Choroid plexus epithelial cell (primary cell): ENCODE results near the gene KDM6B.

GRCh38 chr17:7512840-7513954, 32.0 kb downstream of the SLC35G6 start:
- RRBS, result 97% methylated on average over 1 of the region's 24 CpGs

GRCh38 chr17:7560766-7561711, 680 bp upstream of the SENP3 start:
- RRBS, result 2% methylated on average over 5 of the region's 47 CpGs

GRCh38 chr17:7576964-7578103, 2.1 kb upstream of the CD68 start:
- RRBS, result no CpG with 5 or more reads among the region's 17 CpGs

DNA sequence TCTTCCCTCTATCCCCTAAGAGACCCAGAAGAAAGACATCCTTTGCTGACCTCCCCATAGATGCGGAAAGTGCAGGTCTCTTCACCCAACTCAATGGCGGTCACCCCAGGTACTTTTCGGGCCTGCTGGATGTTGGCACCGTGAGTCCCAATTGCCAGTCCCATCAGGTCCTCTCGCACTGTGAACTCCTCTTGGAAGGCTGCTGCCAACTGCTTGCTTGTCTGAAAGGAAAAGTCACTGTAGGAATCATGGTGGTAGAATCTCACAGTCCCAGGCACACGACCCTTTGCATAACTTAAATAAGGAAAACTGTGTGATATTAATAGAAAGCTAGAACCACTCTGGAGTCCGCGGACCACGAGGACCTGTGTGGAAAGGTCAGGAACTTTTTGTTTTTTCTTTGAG, 5.9 kb upstream of the SOX15 start:
- RRBS, result no CpG with 5 or more reads among the region's 9 CpGs

DNA sequence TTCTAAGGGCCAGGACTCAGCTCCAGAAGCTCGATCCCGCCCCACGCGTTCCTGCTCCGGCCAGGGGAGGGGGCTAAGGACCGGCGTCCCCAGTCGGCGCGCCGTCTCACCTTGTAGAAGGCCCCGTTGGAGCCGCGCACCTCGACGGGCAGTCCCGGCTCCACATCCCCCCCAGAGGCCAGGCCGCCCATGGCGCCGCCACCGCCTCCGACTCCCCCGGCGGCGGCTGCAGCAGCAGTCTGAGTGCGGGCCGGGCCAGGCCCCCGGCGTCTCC, 418 bp downstream of the FXR2 start:
- RRBS, result 1% methylated on average over 18 of the region's 29 CpGs

DNA sequence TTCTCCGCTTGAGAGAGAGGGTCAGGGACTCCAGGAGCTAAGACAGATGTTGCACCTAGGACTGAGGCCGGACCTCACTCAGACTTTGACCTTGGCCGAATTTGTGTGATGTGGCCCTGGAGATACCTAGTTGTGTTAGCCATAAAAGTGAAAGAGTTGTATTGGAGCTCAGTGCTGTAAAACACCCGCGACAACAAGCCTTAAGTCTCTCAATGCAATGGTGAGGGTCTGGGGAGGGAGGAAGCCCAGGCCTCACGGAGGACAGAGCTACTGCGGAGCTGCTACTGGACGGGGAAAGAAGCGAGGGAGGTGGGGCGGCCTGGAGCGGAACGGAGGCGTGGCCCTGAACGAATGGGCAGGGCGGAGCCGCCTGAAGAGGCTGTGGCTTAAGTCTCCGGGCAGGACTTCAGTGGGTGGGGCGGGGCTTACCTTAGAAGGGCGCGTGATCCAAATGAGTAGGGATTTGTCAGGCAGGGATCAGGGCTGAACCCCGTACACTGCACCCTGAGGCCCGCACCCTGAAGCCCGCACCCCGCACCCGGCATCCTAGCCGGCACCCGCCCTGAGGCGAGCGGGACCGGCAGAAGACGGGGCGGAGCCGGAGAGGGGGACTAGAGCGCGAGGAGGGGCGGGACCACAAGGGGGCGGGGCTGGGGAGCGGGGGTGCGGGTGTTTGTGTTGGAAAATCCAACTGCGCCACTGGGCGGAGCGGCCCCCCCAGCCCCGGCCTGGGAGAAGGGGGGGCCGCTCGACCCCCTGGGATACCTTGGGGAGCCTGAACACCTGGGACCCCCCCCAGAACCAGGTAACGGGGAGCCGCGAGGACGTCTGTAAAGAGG, at the start of gene KDM6B:
KDM6B (plus strand) TSS at position 672 of the 839 bp plus-strand sequence.
- RRBS, result no CpG with 5 or more reads among the region's 49 CpGs

GRCh38 chr17:7843590-7843897, 9.5 kb downstream of the KDM6B start:
- RRBS, result 0% methylated on average over 11 of the region's 29 CpGs

DNA sequence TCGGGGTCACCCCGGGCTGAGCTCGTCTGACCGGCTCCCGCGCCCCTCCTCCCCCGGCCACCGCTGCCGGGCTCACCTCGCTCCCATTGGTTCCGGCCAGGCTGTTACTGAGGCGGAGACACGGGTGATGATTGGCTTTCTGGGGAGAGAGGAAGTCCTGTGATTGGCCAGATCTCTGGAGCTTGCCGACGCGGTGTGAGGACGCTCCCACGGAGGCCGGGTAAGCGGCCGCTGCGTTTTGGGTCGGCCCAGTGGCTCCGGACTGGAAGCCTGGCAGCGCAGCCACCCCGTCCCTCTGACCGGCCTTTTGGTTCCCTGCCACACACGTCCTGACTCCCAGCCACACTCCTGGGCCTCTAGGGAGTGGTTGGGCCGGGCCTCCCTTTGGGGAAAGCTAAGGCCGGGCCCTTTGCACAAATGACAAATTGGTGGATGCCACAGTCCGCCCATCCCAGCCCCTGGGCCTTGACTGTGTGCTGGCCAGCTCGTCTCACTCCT, 10.0 kb upstream of the TMEM88 start:
- RRBS, result 2% methylated on average over 13 of the region's 32 CpGs

DNA sequence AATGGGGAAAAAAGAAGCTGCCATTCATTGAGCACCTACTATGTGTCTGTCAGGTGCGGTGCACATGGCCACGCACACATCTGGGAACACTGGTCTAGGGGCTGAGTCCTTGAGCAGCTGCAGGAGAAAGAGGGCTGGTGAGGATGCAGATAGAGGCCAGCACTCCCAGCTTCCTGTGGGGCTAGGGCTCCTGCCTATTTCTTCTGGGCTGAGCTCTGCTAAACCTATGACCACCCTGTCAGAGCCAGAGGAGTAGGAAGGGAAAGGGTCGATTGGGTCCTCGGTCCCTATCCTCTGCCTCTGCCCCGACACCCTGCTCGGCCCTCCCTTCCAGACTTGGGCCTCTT, 4.2 kb upstream of the TMEM88 start:
- RRBS, result no CpG with 5 or more reads among the region's 6 CpGs

DNA sequence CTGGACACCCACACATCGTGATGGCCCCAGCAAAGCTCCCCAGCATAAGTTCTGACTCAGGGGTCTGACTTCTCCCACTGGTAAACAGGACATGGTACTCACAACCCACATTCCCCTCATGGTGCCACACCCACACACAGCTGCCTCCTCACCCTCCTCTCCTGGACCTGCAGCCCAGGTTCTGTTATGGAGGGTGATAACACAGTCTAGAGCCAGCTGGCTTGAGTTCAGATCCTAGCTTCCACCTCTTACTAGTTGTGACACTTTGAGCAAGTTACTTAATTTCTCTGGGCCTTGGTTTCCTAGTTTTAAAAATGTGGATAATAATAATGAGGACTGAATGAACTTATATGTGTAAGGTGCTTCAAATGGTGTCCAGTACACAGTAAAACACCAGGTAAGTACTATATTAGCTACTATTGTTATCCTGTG, 841 bp upstream of the RNF227 start:
- RRBS, result no CpG with 5 or more reads among the region's 1 CpG

DNA sequence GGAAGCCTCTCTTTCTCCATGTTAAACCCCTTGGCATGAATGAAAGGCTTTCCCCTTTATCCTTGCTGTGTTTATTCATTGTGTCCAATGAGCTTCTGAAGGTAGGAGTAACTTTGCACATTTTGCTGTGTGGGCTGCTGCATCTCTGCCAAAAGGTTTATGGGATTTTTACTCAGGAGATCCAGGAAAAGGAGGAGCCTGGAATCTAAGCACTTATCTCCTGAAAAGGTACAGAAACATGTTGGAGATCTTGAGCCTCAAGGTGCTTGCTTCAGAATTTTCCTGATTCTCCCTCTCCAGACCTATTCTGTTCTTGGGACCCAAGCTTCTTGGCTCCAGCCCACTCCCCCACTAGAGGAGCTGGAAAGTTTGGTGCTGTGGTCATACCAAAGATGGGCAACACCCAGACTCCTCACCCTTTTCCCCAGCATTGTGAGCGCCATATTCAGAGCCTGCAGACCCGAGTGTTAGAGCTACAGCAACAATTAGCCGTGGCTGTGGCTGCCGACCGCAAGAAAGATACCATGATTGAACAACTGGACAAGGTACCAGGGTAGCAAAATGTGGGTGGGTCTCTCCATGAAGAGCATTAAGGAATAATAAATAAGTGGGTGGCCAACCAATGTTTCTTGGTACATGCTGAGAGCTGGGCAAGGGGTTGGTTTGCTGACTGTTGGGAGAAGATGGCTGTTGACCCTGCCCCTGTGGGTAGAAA, 4.1 kb downstream of the CNTROB start:
- RRBS, result no CpG with 5 or more reads among the region's 5 CpGs

DNA sequence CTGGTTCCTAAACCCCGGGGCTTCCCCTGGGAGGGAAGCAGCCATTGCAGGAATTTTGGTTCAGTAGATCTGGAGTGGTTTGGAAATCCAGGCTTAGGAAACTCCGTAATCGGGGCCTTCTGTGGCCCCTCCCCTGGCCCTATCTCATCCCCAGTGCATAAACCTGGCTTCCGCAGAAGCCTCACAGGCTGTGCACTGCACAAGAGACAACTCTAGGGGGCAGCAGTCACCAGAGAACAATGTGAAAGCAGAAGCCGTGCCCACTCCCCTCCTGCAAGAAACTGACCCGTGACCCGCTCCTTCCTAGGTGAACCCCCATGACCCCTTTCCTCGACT, 14.2 kb downstream of the GUCY2D start:
- RRBS, result no CpG with 5 or more reads among the region's 8 CpGs

- RRBS, result no CpG with 5 or more reads among the region's 19 CpGs
Measured at GRCh38 chr17:8062321-8063137, 23.7 kb downstream of the ALOX15B start.

DNA sequence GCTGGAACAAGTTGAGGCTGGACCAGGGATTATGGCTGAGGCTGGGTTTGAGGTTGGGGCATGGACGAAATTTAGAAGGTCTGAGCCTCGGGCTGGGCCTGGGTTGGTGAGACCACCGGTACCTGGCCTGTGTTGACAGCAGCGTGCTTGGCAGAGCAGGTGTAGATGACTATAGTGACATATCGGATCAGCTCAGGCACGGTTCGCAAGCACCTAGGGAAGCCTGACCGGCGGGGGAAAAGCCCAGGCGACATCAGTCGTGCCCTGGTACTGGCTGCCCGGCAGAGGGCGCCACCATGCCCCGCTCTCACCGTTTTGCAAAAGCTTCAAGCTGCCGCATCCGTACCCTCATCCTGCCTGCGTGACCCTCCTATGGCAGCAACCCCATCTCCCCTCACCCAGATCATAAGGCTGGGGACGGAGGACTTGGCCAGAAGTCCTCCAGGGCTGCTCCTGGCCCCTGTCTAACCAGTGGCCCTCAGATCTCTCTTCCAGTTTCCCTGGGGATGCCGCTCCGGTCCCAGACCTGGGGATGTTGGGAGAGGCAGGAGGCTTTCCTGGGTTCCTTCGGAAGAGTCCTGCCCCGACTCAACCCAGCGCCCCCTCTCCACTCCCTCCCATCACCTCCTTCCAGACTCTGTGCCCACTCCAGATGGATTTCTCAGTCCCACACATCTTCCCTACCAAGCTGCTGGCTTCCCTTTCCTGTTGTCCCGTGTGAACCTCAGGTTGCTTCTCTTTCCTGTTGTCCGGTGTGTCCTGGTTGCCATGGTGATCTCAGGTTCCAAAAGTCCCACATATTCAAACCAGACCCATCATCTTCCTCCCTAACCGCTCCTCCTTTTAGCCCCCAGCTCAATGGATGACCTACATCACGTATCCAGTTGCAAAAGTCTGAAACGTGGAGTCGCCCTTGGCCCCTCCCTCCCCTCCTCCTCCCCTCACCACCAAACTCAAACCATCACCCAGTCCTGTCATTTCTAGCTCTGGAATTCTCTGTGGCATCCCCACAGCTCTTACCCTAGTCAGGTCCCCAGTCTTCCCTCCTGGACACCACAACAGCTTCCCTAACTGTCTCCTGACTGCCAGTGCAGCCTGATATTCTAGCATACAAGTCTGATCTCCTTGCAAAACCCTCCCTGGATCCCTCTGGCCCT, 13.6 kb downstream of the ALOX12B start:
- RRBS, result 5% methylated on average over 9 of the region's 30 CpGs

DNA sequence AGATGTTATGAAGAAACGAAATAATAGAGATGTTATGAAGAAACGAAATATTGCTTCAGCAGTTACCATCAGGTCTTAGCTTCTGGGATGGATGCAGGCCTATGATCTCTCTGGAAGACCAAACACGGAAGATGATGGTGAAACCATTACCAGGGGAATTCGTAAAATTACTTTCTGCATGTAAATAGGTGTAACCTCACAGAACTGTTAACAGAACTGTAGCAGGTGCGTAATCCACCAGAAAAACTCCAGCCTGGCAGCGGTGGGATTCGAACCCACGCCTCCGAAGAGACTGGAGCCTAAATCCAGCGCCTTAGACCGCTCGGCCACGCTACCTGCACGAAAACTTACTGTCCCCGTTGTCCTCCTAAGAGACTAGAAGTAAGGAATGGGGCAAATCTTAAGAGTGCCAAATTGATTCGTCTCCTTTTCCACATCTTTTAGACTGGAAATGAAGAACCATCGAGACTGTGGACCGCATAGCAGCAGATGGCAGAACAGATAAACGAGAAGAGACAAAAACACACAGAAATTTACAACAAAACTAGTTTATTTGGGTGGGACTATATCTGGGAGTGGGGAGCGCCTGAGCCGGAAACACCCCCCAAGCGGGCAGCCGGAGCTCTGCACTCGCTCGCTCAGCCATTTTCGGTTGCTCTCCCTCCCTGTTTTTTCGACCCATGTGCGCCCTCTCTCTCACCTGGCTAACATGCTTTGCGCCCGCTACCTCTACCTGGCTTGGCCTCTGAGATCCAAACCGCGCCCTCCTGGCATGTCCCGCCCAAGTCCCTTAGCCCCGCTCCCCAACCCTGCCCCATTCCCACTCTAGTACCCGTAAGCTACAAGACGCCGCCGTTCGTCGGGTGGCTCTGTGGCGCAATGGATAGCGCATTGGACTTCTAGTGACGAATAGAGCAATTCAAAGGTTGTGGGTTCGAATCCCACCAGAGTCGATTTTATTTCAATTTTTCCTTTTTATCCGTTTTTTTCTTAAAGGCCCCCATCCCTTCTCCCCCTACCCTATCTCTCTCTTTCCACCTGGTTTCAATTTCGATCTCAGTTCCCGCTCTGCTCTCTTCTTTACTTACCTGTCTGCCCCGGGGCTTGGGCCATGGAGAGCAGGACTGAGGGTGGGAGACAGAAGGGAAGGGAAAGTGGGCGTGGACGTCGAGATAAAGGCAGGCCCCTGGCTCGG, 2.1 kb upstream of the ALOXE3 start:
- RRBS, result no CpG with 5 or more reads among the region's 53 CpGs

DNA sequence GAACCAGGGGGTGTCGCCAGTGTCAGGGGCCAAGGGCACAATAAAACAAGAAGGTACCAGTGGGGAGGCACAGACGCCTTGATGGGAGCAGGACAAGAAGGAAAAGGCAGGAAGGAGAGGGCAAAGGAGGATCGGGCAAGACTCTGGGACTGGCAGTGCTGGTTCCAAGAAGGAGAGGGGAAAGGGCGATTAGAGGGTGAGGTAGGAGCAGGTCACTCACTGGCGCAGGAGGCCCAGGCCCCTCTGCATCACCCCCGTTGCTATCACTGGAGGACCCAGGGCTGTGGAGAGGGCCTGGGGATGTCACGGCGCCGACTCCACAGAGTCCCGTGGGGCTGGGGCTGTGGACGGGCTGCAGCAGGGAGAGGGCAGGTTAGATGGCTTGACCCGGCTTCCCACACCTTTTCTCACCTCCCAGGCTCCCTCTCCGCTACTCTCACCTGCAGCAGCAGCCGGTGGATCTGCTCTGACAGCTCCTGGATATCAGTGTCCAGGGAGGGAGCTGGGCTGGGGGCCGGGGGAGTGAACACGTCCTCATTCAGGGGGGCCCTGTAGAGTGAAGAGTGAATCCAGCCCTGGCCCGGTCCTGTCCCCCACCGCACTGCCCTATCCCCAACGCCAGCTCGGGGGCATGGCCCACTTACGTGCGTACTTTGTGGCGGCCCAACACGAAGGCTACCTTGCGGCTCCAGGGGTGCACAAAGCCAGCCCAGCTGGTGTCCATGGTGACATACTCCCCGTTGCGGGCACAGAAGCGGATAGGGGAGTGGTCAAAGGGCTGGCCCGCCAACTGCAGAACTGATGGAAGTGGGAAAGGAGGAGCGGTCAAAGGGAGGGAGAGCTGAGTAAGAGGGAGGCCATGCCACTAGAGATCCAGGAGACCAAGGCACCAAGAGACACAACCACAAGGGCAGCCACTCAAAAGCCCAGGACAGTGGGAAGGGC, 4.9 kb downstream of the PER1 start:
- RRBS, result 87% methylated on average over 6 of the region's 30 CpGs

GRCh38 chr17:8150016-8150532, 2.1 kb downstream of the PER1 start:
- RRBS, result 96% methylated on average over 6 of the region's 15 CpGs

- RRBS, result no CpG with 5 or more reads among the region's 3 CpGs
Measured at GRCh38 chr17:8153177-8153540, 955 bp upstream of the PER1 start.

DNA sequence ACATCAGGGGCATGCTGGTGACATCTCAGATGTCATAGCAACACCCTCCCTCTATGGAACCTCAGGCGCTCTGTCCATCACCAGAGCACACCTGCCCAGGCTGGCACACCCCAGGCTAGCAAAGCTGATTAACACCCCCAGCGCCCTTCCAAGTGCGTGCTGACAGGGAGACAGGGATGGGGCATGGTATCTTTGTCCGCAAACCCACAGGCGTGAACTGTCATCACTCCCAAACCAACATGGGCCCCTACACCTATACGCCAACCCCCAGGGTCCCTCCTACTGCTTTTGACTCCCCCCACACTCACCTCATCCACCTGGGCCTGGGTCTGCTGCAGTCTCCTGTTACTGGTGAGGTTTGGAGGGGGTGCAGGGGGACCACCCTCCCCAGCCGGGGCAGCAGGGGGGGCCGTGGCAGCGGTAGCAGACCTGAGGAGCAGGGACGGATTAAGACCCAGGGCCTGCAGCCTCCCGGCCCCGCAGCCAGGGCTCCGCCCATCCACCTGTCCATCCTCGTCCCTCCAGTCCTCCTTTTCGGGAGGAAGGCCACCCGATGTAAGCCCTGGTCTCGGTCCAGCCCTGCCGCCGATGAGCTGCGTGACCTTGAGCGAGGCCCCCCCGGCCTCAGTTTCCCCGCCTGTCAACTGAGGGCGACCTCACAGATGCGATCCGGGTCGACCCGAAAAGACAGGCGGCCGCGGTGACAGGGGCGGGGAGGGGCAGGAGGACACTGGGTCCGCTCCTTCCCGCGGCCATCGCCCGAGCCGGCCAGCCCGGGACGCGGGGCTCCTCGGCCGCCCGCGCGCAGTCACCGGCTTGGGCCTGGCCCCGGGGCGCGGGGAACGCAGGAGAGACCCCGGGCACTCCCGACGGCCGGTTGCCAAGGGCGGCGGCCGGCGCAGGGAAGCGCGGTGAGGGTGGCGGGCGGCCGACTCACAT, 538 bp downstream of the VAMP2 start:
- RRBS, result 1% methylated on average over 30 of the region's 64 CpGs

- RRBS, result no CpG with 5 or more reads among the region's 30 CpGs
Measured at GRCh38 chr17:8186563-8186959, 3.4 kb downstream of the BORCS6 start.